NB4 (cell line): ENCODE measurements around a stretch of chr19.

GRCh38 chr19:41758012-41758423, 2.7 kb downstream of the CEACAM6 start:
- RRBS: no CpG with 5 or more reads among the region's 6 CpGs

GRCh38 chr19:41861811-41862312, 1.8 kb downstream of the RPS19 start:
- RRBS: no CpG with 5 or more reads among the region's 9 CpGs

DNA sequence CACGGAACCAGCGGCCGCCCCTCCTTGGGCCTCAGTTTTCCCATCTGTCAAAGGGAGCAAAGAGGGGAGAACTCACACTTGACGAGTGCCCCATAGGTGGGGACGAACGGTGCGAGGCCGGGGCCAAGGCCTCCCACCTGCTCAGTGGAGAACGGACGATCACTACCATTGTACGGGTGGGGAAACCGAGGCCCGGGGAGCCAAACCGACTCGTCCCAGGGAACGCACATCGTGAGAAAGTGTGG, 340 bp downstream of the ARHGEF1 start:
- RRBS: 2% methylated on average over 5 of the region's 17 CpGs

DNA sequence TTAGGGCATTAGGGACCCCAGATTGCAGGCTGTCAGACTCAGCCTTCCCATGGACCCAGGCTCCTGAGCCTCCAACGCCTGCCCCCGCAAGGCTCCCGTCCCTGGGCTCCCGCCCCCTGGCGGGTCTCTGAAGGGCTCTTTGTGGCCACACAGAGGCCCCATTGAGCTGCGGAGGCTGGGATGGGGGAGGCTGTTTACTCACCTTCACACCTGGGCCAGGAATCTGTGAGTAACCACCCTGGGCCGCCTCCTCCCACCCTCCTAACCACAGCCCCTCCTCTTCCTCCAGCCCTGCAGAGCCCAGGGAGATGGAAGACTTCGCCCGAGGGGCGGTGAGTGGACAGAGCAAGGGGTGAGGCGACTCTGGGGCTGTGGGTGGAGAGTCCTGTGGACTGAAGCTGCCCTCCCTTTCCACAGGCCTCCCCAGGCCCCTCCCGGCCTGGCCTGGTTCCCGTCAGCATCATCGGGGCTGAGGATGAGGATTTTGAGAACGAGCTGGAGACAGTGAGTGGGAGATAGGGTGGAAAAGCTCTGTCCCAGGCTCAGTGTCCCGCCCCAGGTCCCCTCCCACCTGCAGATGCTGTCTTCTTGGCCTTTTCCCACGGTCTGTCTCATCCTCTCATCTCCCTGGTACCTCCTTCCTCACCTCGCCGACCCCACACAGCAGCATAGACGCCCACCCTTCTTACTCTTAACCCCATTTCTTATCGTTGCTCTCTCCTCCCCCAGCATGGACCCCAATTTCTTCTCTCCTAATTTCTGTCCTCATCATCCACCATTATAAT, 5.0 kb downstream of the ARHGEF1 start:
- RRBS: no CpG with 5 or more reads among the region's 21 CpGs

DNA sequence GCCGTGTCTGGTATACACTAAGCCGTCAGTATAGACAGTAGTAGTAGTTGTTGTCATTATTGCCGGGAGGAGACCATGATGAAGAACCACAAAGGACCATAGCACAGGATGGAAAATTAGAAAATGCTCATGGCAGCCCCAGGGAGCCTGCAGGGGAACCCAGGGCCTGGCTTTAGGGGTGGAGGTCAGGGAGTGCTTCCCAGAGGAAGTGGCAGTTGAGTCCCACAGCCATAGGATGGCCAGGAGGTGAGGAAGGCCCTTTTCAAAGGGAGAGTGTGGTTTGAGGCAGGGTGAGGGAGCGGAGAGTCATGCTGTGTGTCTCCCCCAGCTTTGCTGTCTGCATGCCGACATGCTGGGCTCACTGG, 8.7 kb downstream of the ARHGEF1 start:
- RRBS: no CpG with 5 or more reads among the region's 5 CpGs

GRCh38 chr19:41892062-41892907, 9.3 kb downstream of the ARHGEF1 start:
- RRBS: no CpG with 5 or more reads among the region's 36 CpGs

DNA sequence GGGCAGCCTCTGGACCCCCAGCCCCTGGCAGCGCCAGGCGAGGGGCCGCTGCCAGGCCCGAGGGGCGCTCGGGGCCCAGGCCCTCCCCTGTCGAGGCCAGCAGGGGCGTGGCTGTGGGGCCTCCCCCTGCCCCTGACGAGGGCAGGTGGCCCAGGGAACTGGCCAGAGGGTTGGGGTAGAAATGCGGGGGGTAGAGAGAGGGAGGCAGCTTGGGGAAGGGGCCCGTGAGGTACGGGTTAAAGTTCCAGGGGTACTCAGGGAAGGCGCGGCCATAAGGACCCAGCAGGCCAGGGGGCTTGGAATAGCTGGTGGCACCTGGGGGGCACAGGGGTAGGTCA, 19.9 kb downstream of the ERFL start:
- RRBS: no CpG with 5 or more reads among the region's 14 CpGs

- RRBS: no CpG with 5 or more reads among the region's 16 CpGs
These were observed 8.5 kb upstream of the ERFL start for GRCh38 chr19:41936695-41937260.

GRCh38 chr19:41939843-41941073, 12.0 kb upstream of the ERFL start:
- RRBS: 55% methylated on average over 39 of the region's 127 CpGs

- RRBS: no CpG with 5 or more reads among the region's 7 CpGs
These were observed 1.3 kb downstream of the RABAC1 start for GRCh38 chr19:41957790-41958192.

DNA sequence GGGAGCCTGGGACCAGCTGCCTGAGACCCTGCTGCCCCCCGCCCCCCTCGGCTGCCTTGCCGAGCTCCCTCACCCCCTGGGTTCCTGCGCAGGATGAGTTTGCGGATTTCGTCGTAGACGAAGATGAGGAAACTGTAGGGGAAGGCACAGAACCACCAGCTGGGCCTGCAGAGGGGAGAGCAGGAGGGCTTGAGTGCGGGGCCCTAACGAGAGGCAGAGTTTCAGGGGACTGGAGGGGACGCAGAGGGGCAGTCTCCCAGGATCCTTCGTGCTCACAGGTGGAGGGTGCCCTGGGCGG, 8.0 kb upstream of the RABAC1 start:
- RRBS: no CpG with 5 or more reads among the region's 13 CpGs

GRCh38 chr19:42037473-42038194, 32.4 kb downstream of the GRIK5 start:
- RRBS: no CpG with 5 or more reads among the region's 5 CpGs

GRCh38 chr19:42068246-42068655, 1.8 kb downstream of the GRIK5 start:
- RRBS: no CpG with 5 or more reads among the region's 8 CpGs

- RRBS: 79% methylated on average over 4 of the region's 29 CpGs
These were observed 3.7 kb downstream of the ZNF574 start for GRCh38 chr19:42079485-42080274.

DNA sequence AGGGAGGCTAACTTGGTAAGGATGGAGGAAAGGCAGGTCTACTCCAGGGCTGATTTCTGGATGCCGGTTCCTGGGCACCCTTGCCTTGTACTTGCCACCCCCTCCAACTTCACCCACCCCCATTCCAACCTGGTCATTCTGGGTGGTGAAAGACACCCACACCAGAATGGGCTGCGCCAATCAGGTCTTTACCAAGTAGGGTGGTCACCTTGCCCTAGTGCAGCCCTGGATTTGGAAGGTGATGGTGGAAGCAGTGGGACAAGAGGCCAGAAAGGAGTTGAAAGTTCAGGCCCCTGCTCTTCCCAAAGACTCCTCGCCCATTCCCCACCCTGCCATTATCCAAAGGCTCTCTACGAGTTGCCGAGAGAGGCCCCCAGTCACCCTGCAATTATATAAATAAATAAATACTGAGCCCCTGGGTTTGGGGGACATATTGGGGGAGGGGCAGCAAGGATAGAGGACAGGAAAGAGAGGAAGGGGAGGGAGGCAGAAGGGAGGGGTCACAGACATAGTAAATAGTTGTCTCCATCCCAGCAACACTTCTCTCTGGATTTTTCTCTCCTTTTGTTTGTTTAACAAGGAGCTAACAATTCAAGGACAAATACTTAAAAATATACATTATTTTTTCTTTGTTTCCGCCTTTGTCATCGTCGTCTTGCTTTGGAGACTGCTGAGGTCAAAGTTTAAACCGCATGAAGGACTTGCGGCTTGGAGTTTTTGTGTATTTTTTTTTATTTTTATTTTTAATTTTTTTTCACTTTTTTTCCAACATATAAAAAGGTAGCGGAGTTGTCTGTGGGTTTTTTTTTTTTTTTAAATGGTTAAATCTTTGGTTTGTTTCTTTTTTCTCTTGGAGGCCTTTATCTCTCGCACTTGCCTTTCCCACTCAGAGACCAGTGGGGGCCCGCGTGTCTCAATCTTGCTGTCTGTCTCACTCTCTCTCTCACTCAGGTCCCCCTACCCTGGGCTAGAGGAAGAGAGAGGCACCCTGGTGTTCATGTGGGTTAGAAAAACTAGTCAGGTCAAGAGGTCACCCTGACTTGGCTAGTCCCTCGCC, 10.7 kb downstream of the ZNF574 start:
- RRBS: no CpG with 5 or more reads among the region's 15 CpGs

- RRBS: 93% methylated on average over 7 of the region's 19 CpGs
These were observed 12.8 kb downstream of the ZNF574 start for GRCh38 chr19:42088582-42089386.

- RRBS: 83% methylated on average over 6 of the region's 14 CpGs
These were observed 20.1 kb upstream of the POU2F2 start for GRCh38 chr19:42152250-42152859.

DNA sequence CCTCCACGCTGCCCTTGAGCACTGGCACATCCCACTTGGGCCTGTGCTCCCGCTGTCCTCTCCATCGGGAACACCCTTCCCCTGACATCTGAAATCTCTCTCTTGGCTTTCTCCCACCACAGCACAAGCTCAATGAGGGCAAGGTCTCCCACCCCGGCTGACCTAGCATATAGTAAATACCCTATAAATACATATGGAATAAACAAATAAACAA, 11.3 kb downstream of the DEDD2 start:
- RRBS: no CpG with 5 or more reads among the region's 4 CpGs

GRCh38 chr19:42246720-42247431, 4.5 kb upstream of the GSK3A start:
- RRBS: no CpG with 5 or more reads among the region's 6 CpGs

- RRBS: no CpG with 5 or more reads among the region's 3 CpGs
These were observed 2.0 kb downstream of the ERF start for GRCh38 chr19:42253105-42253206.